HEK293 (cell line): ENCODE measurements around a stretch of chr6.

- PRO-cap, result no peak
- RRBS, 2 experiments, result no CpG with 5 or more reads among the region's 9 CpGs
These were observed 21.0 kb downstream of the JARID2 start for GRCh38 chr6:15266730-15267339.

- PRO-cap, result no peak
- RRBS, 2 experiments, result no CpG with 5 or more reads among the region's 2 CpGs
These were observed 29.0 kb downstream of the JARID2 start for GRCh38 chr6:15274677-15275379.

DNA sequence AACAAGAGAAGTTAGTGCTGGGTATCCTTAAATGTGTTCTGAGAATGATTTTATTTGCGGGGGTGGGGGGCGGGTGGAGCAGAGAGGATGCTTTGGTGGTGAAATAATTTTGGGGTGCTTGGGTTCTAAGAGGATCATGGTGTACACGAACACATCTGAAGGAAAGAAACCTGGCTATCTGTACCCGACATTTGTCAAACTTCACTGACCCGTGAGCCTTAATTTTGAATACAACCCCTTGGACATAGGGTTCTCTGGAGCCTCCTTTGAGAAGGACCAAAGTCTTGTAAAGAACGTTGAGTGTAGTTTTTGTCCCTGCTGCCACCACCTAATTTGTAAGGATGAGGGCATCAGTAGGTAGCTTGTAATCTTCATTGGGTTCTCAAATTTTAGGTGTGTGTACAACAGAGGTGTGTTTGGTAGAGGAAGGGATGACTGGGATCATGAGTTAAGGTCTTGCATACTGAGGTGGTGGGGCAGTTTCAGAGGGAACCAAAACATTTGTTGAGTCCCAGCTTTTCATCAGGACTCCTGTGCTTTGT, 53.1 kb downstream of the JARID2 start:
- PRO-cap, result no peak
- RRBS, 2 experiments, result no CpG with 5 or more reads among the region's 6 CpGs

GRCh38 chr6:15322039-15322723, 76.3 kb downstream of the JARID2 start:
- PRO-cap, result no peak
- RRBS, 2 experiments, result no CpG with 5 or more reads among the region's 4 CpGs

- PRO-cap, result no peak
- RRBS, 2 experiments, result no CpG with 5 or more reads among the region's 6 CpGs
These were observed 159.7 kb downstream of the JARID2 start for GRCh38 chr6:15405640-15405980.

GRCh38 chr6:15425768-15426889, 180.3 kb downstream of the JARID2 start:
- PRO-cap, result no peak
- RRBS, 2 experiments, result no CpG with 5 or more reads among the region's 11 CpGs

DNA sequence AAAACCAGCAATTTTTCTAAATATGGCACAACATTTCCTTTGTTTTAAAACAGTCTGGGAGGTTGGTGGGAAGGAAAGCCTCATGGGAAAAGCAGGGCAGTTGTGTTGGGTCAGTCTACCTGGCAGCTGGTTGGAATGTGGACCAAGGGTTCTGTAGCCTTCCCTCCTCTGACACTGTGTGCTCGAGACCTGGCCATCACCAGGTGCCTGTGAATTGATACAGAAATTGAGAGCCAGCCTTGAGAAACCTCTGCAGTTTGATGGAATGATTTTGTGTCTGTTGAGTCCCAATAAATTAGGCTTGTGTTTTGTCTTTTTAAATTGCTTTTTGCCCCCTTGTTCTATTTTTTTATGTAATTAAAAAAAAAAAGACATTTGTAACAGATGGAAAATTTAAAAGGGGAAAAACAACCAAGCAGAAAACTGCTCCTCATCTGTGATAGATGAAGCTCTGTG, 202.8 kb downstream of the JARID2 start:
- PRO-cap, result no peak
- RRBS, 2 experiments, result no CpG with 5 or more reads among the region's 1 CpG

- PRO-cap, result no peak
- RRBS, 2 experiments, result no CpG with 5 or more reads among the region's 2 CpGs
These were observed 188.4 kb downstream of the DTNBP1 start for GRCh38 chr6:15474371-15474796.

- PRO-cap, result no peak
- RRBS, 2 experiments, result no CpG with 5 or more reads among the region's 9 CpGs
These were observed 85.0 kb downstream of the DTNBP1 start for GRCh38 chr6:15577706-15578301.

DNA sequence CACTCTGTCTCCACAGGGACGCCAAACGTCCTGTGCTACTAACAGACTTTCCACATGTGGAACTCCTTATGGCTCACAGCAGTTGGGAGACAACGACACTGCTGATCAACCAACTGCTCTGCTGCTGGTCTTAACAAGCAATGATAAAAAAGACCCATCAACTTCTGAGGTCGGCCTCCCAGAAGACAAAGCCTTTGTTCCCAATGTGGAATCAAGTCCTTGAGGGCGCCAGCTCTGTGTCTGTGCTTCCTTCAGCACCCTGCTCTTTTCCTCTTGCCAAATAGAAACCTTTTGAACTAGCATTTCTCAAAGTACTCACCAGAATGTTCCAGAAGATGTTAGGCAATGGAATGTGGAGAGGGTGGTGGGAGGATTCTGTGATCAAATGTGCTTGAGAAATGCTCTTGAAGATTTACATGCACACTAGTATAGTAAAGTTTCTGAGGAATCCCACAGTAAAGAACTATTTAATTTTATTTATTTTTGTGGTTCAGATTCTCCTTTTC, 226.5 kb upstream of the DTNBP1 start:
- PRO-cap, result no peak
- RRBS, 2 experiments, result no CpG with 5 or more reads among the region's 5 CpGs

DNA sequence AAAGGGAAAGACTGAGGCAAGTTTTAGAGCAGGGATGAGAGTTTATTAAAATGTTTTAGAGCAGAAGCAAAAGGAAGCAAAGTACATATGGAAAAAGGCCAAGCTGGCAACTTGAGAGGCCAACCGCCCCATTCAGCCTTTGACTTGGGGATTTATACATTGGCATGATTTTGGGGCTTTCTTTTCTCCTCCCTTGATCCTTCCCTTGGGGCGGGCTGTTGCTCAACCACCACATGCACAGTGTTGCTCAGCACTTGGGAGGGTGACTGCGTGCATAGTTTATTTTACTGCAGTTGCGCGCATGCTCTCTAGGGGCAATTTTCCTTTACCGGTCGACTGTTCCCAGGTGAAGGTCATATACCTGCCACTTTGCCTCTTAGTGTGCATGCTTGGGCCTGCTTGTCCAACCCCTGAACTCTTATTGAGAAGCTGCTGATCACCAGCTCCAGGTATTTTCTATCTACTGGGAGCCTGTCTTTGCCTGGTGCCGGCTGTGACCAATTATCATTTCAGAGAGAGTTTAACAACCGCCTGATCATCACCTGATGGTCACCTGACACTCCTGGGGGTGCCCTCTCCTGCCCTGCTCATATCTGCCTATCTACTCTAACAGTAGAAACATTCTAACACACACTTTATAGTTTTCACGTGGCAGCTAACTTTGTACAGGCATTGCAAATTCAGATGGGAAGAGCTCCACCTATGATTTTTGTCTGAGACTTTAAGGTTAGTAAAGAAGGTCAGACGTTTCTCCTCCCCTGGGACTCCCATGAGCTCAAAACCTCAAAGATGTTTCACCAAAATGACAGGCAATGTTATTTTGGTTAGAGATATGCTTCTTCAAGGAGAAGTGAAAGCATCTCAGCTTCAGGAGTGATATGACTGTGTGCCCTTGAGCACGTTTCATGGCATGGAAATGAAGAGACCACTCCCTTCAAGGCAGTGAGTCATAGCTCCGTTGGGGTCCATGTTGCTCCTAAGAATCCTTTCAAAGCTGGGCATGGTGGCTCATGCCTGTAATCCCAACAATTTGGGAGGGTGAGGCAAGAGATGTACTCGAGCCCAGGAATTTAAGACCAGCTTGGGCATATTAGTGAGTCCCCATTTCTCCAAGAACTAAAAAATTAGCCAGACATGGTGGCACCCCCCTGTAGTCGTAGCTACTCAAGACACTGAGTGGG, 227.5 kb upstream of the MYLIP start:
- PRO-cap, result no peak
- RRBS, 2 experiments, result no CpG with 5 or more reads among the region's 15 CpGs

DNA sequence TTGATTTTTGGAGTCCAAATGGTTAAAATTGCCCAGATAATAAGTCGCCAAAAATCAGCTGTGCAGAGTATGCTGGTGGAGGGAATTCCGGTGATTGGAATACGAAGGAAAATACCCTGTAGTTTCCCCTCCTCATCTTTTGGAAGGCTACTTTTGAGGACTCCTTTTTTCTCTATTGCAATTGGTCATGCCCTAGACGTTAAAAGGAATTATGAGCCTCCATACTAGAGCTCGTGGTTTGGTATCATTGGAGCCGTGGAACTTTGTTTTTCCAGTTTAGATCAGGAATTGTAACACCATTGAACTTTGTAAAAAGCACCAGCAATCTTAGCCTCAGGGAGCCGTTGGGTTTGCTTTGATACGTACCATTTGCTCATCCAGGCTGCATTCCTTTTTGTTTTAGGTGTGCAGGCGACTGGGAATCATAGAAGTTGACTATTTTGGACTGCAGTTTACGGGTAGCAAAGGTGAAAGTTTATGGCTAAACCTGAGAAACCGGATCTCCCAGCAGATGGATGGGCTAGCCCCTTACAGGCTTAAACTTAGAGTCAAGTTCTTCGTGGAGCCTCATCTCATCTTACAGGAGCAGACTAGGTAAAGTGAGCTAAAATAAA, 1.4 kb downstream of the MYLIP start:
- PRO-cap, result no peak
- RRBS, 2 experiments, result no CpG with 5 or more reads among the region's 12 CpGs

GRCh38 chr6:16137699-16139073, 9.3 kb downstream of the MYLIP start:
- PRO-cap, result no peak
- RRBS, 2 experiments, result no CpG with 5 or more reads among the region's 8 CpGs

- PRO-cap, result no peak
- RRBS, 2 experiments, result no CpG with 5 or more reads among the region's 16 CpGs
These were observed 14.8 kb downstream of the MYLIP start for GRCh38 chr6:16143453-16144379.

GRCh38 chr6:16319812-16320448, 81.5 kb downstream of the GMPR start:
- PRO-cap, result no peak
- RRBS, 2 experiments, result no CpG with 5 or more reads among the region's 15 CpGs

GRCh38 chr6:16320449-16321237, 82.3 kb downstream of the GMPR start:
- PRO-cap, result no peak
- RRBS, 2 experiments, result no CpG with 5 or more reads among the region's 18 CpGs

- PRO-cap, result no peak
- RRBS, 2 experiments, result no CpG with 5 or more reads among the region's 12 CpGs
These were observed 113.9 kb downstream of the GMPR start for GRCh38 chr6:16352123-16352808.

GRCh38 chr6:16422133-16422602, 183.8 kb downstream of the GMPR start:
- PRO-cap, result no peak
- RRBS, 2 experiments, result no CpG with 5 or more reads among the region's 8 CpGs

GRCh38 chr6:16437900-16438365, 199.5 kb downstream of the GMPR start:
- PRO-cap, result no peak
- RRBS, 2 experiments, result no CpG with 5 or more reads among the region's 4 CpGs

- PRO-cap, result no peak
- RRBS, 2 experiments, result no CpG with 5 or more reads among the region's 7 CpGs
These were observed 175.5 kb downstream of the ATXN1 start for GRCh38 chr6:16585711-16586307.